Daoy (cell line): ENCODE results near the genes ADAD2 and KCNG4.

GRCh38 chr16:83689442-83689925 lies 118.3 kb upstream of the HSBP1 start:
- RAMPAGE, long total RNA: no peak

DNA sequence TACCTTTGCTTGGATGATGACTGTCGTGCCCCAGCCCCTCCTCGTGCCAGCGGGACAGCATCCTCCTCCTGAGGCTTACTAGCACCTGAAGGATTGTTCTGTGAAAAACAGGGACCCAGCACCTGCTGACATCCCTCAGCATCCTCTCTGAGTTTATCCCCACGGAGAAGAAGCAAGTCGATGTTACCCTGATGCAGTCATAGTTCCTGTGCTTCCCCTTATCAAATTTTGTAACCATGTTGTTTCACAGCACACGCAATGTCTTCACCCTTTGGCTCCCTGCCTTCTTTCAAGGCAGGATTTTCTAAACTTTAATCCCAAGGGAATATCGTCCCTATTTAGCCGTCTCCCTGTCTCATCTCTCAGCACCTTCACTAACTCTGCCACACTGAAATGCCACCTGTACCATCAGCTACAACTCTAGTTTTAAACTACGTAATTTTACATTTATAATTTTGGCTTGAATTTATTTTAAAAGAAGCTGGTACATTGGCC lies 4.9 kb upstream of the HSBP1 start:
- RAMPAGE, long total RNA: no peak

DNA sequence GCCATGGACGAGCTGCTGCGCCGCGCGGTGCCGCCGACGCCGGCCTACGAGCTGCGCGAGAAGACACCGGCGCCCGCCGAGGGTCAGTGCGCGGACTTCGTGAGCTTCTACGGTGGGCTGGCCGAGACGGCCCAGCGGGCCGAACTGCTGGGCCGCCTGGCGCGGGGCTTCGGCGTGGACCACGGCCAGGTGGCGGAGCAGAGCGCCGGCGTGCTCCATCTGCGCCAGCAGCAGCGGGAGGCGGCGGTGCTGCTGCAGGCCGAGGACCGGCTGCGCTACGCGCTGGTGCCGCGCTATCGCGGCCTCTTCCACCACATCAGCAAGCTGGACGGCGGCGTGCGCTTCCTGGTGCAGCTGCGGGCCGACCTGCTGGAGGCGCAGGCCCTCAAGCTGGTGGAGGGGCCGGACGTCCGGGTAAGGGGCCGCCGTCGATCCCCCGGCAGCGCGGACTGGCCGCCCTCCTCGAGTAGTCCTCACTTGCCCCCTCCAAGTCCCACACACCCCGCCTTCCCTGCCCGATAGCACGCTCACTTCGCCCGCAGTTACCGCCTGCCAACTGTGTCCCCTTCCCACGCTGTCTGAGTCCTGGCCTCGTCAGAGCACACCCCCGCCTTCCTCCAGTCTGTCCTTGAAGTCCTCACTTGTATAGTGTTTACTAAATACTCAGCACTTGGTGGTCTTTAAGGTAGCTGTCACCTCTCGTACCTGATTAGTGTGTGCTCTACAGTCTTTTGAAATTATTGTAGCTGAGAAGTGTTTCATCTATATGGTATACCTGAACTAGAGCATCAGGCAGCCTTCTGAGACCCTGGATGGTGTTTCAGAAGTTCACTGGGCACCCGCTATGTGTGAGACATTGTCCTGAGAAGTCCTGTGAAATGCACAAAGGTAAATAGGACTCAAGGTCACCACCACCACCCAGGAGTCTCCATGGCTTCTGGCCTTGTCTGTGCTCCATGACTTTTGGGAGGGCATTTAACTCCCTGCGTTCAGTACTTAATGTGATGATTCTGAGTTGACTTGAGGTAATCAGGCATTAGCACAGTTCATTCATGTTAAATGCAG lies 676 bp downstream of the MLYCD start:
- RAMPAGE, long total RNA: no peak

- RAMPAGE, long total RNA: no peak
These were observed 9.4 kb upstream of the OSGIN1 start for GRCh38 chr16:83943351-83944243.

- RAMPAGE, long total RNA: no peak
These were observed 1.6 kb downstream of the OSGIN1 start for GRCh38 chr16:83954513-83955092.

DNA sequence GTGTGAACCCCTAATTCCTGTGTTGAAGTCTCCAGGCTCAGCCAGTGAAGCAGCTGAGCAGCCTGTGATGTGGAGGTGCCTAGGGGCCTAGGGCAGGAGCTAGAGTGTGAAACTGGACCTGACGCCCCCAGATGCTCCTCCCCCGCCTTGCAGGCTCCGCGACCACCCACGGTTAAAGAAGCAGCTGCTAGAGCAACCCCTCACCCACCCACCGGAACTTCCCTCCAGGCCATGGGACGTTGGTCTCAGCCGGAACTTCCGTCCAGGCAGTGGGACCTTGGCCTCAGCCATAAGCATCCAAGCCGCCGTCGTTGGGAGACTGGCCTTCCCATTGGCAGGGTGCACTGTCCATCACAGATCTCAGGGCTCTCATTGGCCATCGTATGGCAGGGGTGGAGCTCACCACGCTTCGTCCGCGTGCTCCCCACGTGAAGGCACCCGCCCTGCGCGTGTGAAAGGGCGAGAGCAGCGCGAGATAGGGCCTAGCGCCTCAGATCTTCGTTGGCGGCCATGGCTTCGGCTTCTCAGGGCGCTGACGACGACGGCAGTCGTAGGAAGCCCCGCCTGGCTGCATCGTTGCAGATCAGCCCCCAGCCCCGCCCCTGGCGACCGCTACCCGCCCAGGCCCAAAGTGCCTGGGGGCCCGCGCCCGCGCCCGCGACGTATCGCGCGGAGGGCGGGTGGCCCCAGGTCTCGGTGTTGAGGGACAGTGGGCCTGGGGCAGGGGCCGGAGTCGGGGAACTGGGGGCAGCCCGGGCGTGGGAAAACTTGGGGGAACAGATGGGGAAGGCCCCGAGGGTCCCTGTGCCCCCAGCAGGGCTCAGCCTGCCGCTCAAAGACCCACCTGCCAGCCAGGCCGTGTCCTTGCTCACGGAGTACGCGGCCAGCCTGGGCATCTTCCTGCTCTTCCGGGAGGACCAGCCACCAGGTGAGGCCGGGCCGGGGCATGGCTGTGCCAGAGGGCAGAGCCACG lies at the start of gene ADAD2:
TSS of gene ADAD2 (plus strand) at position 437 of the 973 bp plus-strand sequence.
- RAMPAGE, long total RNA: no peak

GRCh38 chr16:84199730-84200463 lies 8.9 kb downstream of the ADAD2 start:
- RAMPAGE, long total RNA: no peak

- RAMPAGE, long total RNA: no peak
These were observed at the start of gene KCNG4 for GRCh38 chr16:84239831-84240274. KCNG4 (minus strand) TSS chr16:84240012.

DNA sequence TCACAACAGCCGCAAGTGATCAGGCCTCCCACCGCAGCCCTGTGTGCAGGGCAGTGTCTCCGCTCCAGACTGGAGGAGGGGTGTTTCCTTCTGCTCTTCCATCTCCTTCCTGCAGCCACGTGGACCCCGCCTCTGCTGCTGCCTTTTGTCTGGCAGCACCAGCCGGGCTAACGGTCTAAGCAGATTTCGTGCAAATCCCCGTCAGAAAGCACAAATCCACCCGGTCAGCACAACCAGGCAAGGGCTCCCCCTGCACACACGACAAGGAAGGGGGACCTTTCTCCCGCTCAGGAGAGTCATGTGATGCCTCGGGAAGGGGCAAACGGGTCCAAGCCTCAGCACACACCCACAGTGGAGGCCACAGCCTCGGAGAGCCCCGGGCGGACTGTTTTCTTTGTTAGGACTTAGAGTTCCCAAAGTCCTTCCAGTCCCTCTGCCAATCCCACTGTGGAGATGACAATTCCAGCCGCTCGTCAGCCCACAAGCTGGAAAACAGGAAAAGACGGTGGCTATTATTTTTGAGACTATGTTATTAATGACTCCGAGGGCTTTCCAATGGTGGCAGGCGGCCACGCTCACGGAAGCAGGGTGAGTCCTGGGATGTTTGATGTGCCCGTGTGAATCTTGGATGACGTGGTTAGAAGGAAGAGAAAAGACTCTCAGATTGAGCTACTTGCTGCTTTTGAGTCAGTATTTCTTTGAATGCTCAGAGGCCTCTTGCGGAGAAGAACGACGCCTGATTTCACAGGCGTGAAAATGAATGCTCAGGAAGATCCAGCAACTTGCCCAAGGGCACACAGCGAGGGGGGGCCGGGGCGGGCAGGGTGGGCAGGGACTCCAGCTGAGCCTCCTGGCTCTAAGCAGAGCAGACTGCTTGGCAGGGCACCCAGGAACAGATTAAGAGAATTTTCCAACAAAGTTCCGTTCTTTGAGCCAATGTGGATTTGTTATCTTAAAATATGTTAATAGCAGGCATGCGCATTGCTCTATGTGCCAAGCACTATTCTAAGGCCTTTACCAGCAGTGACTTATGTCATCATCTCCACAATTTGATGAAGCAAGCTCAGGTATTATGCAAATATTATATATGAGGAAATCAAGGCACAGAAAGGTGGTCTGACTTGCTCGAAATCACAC lies 22.7 kb upstream of the MEAK7 start:
- RAMPAGE, long total RNA: no peak

GRCh38 chr16:84535196-84536235 lies 31.1 kb upstream of the MEAK7 start:
- RAMPAGE, long total RNA: no peak

GRCh38 chr16:84548852-84549959 lies 44.7 kb upstream of the MEAK7 start:
- RAMPAGE, long total RNA: no peak

DNA sequence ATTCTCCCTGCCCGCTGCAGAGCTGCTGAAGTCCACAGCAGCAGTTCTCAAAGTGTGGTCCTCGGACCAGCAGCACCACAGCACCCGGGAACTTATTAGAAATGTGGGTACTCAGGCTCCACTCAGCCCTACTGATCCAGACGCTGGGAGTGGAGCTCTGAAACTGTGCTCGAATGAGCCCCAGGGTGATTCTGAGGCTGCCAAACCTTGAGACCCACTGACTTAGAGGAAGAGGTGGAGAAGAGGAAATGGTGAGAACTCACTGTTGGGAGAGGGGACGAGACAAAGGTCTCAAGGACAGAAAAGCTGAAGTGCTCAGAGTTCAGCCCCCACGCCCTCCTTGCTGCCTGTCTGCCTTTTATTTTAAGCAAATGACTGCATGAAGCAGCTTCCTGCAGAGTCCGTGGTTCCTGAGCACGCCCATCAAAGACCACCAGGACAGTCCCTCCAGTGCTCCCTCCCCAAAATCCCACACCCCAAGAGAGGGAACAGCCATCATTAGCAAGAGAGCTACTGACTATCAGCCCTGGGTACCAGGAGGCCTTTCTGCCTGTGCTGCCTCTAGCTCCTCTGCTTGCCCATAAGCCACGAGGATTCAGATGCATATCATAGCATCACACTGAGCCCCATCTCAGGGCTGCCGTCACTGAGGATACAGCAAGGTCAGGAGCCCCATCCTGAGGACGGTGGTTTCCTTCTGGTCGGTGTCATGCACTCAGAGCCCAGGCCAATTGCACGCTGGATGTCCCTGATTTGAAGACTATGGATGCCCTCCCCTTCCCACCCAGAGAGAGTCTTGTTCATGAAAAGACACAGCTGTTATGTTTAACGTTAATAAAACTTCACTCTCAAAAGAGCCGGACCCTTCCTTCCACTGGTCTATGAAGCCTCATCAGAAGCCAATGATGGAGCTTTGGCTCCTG lies 20.2 kb downstream of the COTL1 start:
- RAMPAGE, long total RNA: no peak

DNA sequence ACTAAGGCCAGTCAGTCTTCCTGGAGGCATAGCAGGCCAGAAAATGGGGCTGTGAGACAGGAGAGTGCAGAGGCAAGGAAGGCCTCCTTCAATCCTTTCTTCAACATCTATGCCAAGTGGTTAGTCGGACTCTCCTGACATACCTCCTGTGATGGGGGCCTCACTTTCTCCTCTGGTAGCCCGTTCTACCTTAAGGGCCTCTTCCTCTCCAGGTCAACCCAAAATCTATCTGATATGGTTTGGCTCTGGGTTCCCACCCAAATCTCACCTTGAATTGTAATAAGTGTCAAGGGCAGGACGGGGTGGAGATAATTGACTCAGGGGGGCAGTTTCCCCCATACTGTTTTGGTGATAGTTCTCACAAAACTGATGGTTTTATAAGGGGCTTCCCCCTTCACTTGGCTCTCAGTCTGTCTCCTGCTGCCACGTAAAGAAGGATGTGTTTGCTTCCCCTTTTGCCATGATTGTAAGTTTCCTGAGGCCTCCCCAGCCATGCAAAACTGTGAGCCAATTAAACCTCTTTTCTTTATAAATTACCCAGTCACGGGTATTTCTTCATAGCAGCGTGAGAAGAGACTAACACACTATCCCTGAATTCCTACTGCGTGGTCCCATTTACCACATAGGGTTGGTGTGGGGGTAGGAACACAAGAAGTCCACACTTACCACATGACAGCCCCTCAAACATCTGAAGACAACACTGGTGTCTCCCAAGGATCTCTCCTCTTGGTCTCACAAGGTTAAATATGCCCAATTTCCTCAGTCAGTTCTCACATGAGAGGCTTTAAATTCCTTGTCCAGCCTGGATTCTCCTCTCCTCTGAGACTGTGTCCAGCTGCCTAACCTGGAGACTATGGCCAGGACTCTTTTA lies 8.3 kb downstream of the COTL1 start:
- RAMPAGE, long total RNA: no peak

GRCh38 chr16:84613554-84614710 lies 3.9 kb downstream of the COTL1 start:
- RAMPAGE, long total RNA: no peak

- RAMPAGE, long total RNA: no peak
These were observed 16.5 kb downstream of the KLHL36 start for GRCh38 chr16:84664417-84665649.

DNA sequence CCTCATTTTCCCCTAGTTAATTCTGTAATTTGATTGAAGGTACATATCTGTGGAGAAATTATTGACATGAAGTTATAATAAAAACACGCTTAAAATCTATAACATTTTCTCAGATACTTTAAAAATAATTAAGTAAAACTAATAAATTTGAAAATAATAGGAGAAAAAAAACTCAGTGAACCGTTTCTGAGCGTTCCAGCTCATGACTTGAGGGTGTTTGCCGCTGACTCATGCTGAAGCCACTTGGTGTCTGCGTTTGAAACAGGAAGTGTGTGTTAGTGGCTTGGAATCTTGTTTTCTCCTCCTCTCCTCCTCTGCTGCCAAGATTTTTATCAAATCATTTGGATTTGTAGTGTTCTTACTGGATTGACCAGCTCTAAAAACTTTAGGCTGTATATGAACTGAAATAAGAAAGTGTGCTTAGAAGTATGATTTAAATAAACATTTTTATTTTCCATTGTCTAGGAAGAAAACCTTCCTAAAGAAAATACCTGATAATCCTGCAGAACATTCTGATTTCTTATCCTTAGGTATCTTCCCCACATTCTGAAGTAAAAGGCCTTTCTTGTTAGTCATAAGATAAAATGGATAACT lies 30.7 kb downstream of the USP10 start:
- RAMPAGE, long total RNA: no peak

DNA sequence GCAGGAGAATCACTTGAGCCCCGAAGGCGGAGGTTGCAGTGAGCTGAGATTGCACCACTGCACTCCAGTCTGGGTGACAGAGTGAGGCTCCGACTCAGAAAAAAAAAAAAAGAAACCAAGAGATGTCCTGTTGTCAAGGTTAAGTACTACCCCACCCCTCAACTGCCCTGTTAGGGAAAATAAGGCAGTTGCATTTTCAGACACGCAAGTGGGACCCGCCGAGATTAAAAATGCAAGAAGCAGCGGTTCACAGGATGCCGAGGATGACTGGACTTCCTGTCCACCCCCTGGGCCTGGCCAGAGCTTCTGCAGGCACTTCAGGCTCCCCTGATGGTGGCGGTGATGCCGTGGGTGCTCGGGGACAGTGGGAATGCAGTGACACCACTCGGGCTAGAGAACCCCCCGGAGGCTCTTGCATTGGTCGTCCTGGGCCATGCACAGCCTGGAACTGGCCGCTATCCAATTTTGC lies 13.6 kb upstream of the CRISPLD2 start:
- RAMPAGE, long total RNA: no peak

DNA sequence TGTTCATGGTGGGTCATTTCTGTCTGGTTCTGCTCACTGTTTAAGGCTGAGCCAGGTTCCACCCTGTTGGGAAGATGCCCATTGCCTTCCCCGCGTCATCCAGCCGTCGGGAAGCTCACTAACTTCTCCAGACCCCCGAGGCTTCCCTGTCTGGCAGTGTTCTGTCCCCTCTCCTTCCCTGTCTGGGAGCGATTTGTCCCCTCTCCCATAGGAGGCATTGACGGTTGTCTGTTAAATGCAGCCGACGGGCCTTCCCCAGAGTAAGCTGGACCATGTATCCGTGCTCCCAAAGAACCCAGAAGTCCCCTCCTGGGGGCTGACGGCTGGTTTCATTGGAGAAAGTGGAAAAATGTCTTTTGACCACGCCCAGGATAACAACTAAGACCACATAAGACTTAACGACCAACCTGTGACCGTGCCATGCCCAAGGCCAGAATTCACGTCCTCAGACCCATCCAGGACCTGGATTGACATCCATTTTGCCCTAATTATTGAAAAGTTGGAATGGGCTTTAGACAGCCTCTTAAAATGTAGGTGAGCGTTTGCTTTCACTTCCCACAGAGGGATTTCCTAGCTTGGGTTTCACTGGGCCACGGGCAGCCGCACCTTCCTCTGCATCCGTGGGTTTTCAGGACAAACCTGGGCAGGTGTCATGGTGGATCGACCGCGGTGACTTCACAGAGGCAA lies 27.0 kb downstream of the CRISPLD2 start:
- RAMPAGE, long total RNA: no peak

DNA sequence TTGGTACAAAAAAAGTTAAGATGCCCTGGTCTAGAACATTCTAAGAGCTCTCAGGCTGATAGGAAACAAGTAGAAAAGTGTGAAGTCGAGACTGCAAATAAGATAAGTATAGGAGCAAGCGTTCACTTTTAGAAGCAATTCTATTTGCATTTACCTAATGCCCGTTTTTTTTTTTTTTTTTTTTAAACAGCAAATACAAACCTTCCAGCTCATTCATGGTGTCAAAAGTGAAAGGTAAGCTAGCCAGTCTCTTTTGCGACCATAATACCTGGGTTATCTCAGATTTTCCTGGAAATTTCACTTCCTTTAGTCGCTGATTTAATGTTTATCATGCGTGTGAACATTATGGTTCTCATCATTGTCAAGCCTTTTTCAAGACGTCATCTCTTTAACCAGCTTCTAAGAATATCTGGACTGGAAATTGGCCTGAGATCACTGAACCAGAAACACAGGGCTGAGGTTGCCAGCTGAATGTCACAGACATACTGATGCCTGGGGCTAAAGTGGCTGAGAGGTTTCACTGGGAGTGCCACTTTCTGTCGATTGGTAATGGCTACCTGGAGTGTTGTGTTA lies 54.0 kb downstream of the CRISPLD2 start:
- RAMPAGE, long total RNA: no peak

DNA sequence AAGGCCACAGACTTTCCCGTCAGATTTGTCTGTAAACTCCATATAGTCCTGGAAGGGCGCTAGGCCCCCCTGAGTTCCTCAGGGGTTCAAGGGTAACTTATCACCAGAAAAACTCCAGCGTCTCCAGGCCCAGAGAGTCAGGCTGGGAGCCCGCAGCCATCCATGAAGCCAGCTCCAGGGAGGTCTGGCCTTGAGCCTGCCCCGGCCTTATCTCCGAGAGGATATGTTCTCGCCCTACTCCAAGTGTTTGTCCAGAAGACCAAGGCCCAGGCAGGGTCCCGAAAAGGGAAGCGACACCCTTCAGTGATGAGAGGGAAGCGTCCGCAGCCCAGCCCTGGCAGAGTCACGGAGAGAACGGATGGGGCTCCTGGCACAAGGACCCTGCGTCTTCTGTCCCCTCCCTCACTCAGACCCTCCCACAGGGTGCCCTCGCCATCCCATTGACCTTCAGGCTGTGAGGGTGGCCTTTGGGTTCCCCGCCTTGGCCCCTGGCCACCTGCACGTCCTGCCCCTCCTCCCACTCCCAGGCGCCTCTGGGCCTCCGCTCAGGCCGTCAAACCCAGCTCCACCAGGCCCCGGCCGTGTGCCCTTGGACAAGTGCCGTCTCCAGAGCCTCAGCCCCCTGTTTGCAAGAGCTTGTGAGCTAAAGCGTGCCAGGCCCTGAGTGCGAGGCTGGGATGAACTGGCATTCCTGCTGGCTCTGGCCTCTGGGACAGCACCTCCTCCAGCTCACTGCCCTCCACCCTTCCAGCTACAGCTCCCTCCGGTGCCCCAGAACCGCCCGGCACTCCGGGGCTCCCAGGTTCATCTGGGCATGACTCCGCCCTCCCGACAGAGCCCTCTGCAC lies 83.5 kb downstream of the ZDHHC7 start:
- RAMPAGE, long total RNA: no peak